GM12891 (cell line): ENCODE measurements around the gene SPTBN4.

DNA sequence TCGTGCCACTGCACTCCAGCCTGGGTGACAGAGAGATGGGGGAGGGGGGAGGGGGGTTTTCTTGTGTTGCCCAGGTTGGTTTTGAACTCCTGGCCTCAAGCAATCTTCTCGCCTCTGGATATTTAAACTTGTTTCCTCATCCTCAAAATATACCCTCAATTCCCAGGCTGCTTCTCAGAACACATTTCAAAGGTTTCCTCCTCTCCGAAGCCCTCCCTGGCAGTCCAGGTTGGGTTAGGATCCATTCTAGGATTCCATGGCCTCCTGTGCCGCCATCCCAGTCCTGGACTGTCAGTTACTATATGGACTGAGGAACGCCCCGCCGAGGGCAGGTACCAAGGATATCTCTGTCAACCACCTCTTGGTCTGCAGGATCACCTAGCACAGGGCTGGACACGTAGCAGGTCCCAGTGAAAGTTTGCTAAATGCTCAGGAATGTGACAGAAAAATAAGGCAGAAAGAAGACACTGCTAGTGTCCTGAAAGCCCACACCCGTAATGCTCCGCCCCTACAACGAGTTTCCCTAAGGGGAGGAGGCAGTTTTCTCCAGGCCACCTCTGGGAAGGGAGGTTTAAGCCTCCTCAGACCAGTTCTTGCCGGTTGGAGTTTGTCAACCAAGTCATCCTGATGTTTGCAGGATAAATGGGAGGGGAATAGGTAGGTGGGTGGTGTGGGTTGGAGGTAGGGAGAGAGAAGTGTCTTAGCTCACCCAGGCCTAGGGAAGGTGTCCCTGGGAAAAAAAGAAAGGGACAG is 1.6 kb upstream of the SERTAD3 start:
- RRBS = no CpG with 5 or more reads among the region's 12 CpGs

DNA sequence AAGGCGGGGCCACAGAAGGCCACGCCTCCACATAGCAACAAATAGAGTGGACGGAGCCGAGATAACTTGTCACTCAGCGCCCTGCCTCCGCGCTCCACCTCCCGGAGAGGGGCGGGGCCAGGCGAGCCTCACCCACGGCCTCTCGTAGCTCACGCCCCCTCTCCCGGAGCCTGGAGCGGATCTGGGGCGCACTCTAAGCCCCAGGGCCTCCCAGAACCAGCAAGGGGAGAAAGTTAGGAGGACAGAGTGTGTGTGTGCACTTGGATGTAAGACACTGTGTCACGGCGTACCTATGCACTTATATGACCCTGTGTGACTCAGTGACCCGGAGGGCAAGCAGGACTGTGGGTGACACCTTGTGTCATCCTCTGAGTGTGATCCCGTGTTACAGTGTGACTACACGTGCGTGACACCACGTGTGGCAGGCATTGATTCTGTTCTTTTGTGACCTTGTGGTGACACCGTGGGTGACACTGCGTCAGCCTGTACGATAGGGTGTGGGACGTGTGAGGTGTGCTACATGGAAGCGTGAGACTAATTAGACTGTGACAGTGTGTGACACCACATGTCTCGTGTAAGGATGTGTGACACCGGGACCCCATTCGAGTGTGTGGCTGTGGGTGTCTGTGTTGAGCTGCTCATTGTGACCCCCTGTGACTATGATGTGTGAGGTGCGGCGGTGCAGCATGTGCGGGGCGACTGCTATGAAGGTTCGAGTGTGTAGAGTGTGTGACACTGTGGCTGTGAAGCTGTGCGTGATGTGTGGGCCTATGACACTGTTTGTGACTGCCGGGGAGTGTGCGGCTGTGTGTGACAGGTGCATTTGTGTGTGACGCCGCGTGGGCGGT is 619 bp upstream of the BLVRB start:
- RRBS = 3% methylated on average over 7 of the region's 43 CpGs

DNA sequence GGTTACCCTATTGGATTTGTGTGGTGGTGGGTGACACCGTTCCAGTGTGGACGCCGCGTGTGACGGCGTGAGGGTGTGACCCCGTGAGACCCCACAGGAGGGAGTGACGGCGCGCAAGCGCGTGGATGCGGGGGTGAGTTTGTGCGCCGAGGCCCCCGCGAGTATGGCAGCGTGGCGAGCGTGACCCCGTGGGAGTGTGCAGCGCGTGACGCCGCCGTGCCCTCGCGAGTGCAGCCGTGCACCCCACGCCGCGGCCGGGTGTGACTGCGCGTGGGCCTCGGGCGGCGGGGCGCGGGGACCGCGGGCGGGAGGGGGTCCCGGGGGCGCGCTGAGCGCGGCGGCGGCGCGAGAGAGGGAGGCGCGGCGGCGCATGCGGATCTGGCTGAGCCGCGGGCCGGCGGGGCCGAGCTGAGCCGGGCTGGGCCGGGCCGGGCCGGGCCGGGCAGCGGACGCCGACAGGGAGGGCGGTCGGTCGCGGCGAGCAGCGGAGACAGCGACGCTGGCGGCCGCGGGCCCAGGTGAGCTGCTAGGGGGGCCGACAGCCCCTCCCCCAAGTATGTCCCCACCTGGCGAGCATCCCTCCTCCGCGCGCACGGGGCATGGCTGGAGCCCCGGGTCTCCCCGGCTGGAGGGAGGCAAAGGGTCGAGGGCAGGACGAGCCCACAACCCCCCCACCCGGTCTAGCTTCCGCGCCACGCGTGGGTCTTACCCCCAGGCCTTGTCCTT is at the start of gene SPTBN4:
Gene SPTBN4 (plus strand): TSS at position 214 of the 726 bp plus-strand sequence.
- RRBS = 1% methylated on average over 31 of the region's 96 CpGs

GRCh38 chr19:40512650-40513130 is 45.9 kb downstream of the SPTBN4 start:
- RRBS = 10% methylated on average over 9 of the region's 68 CpGs

- RRBS = under 1% methylated on average over 13 of the region's 51 CpGs
Measured at GRCh38 chr19:40609470-40610330, 8.5 kb downstream of the LTBP4 start.

DNA sequence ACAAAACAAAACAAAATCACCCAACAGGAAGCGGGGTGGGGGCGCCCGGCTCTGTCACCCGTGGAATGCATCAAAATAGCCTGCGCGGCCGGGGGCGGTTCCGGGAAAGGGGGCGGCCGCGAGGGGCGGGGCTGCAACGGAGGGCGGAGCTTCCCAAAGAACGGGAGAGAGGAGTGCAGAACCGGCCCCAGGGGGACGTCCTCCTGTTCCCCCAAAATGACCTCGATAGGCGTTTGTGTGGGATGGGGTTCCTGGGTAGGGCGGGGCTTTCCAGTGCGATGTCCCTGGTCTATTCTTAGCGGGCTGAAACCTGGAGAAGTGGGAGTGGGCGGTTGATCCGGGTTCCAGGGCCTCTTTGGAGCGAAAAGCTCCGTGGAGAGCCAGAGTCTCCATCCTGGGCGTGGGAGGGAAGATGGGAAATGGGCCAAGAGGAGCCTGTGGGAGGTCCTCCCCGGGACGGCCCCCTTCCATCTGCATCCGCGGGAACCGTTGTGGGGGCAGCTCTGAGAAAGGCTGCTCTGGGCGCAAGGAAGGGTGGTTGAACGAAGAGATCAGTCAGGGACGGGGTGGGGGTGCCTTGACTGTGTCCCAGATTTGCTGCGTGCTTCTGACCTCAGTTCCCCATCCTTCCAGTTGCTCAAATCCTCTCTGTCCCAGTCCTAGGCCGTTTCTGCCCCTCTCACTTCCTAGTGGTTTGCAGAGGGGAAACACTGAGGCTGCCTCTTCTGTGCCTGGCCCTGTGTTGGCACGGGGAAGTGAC is 27.0 kb downstream of the NUMBL start:
- RRBS = 3% methylated on average over 10 of the region's 39 CpGs

GRCh38 chr19:40666947-40667508 is 23.4 kb downstream of the NUMBL start:
- RRBS = no CpG with 5 or more reads among the region's 13 CpGs

GRCh38 chr19:40680750-40681110 is 9.7 kb downstream of the NUMBL start:
- RRBS = no CpG with 5 or more reads among the region's 11 CpGs

GRCh38 chr19:40690758-40691906 is 681 bp upstream of the NUMBL start:
- RRBS = 1% methylated on average over 9 of the region's 62 CpGs

DNA sequence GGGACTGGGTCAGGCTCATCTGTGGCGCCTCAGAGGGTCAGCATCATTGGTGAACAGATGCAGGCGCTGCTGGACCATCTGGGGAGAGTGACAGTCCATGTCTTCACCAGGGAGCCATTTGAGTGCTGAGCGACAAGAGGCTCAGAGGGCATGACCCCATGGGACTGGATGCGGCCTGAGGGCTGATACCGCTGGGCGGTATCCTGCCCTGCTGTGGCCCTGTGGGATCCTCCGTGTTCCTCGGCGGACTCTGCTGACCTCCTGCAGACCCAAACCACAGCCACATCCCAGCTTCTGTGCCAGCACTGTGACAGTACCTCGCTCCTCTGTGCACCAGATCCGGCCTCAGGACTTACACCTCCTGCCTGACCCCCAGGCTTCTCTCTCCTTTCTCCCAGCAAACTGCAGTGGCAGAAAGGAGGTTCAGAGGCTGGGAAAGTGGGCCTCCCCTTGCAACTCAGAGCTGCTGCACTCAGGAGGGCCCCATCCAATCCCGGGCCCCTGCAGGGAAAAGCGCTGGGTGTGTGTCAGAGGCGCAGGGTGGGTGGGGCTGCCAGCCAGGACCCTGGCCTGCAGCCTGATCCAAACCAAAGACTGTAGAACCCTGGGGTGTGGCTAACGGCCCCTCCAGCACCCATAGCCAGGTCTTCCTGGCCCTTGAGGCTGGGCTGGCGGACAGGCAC is 10.2 kb downstream of the ACTMAP start:
- RRBS = no CpG with 5 or more reads among the region's 16 CpGs

- RRBS = no CpG with 5 or more reads among the region's 15 CpGs
Measured at GRCh38 chr19:40744485-40745254, 5.6 kb downstream of the ACTMAP start.

- RRBS = 96% methylated on average over 3 of the region's 46 CpGs
Measured at GRCh38 chr19:40809515-40810551, 10.8 kb downstream of the EGLN2 start.

GRCh38 chr19:40846751-40847567 is 3.3 kb downstream of the CYP2A6 start:
- RRBS = no CpG with 5 or more reads among the region's 11 CpGs

GRCh38 chr19:40908231-40908862 is 26.3 kb upstream of the CYP2A7 start:
- RRBS = no CpG with 5 or more reads among the region's 20 CpGs

- RRBS = no CpG with 5 or more reads among the region's 13 CpGs
Measured at GRCh38 chr19:40923680-40924577, 41.9 kb upstream of the CYP2A7 start.

DNA sequence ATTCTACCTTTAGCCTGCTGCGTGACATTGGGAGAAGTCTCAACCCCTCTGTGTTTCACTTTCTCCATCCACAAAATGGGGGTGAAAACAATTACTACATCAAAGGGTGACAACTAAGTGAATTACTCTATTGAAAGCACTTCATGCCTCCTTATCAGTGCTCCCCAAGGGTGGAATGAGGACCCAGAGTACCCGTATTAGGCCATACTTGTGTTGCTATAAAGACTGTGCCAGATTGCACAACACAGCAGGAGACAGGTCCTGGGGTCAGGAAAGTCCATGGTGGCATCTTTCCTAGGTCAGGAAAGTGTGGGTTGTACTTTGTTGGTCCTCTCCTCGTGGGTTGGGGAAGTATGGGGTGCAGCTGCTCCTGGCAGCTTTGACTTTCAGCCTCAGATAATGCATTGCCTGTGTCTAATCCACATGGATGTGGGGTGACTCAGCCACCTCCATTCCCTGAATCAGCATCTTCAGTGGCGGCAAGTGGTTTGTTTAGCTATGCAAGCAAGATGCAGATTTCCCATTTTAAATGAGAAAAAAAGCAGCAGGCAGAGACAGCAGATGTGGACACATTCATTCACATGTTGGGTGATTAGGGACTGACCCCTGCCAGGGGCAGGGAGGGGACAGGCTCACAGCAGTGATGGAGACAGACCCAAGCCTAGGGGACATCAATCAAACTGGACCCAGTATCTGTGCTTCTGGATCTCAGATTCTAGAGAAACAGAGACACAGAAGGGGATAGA is 8.4 kb upstream of the CYP2B6 start:
- RRBS = no CpG with 5 or more reads among the region's 4 CpGs

DNA sequence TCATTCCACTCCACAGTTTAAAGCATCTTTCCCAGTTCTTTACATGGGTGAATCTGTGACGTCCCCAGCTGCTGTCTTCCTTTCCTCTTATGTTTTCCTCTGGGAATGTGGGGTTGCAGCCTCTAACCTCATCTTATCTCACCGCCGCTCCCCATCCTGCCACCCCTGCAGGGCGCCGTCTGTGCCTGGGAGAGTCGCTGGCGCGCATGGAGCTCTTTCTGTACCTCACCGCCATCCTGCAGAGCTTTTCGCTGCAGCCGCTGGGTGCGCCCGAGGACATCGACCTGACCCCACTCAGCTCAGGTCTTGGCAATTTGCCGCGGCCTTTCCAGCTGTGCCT is 13.5 kb downstream of the CYP2F1 start:
- RRBS = no CpG with 5 or more reads among the region's 16 CpGs

- RRBS = no CpG with 5 or more reads among the region's 28 CpGs
Measured at GRCh38 chr19:41219838-41220828, 1.1 kb downstream of the AXL start.

DNA sequence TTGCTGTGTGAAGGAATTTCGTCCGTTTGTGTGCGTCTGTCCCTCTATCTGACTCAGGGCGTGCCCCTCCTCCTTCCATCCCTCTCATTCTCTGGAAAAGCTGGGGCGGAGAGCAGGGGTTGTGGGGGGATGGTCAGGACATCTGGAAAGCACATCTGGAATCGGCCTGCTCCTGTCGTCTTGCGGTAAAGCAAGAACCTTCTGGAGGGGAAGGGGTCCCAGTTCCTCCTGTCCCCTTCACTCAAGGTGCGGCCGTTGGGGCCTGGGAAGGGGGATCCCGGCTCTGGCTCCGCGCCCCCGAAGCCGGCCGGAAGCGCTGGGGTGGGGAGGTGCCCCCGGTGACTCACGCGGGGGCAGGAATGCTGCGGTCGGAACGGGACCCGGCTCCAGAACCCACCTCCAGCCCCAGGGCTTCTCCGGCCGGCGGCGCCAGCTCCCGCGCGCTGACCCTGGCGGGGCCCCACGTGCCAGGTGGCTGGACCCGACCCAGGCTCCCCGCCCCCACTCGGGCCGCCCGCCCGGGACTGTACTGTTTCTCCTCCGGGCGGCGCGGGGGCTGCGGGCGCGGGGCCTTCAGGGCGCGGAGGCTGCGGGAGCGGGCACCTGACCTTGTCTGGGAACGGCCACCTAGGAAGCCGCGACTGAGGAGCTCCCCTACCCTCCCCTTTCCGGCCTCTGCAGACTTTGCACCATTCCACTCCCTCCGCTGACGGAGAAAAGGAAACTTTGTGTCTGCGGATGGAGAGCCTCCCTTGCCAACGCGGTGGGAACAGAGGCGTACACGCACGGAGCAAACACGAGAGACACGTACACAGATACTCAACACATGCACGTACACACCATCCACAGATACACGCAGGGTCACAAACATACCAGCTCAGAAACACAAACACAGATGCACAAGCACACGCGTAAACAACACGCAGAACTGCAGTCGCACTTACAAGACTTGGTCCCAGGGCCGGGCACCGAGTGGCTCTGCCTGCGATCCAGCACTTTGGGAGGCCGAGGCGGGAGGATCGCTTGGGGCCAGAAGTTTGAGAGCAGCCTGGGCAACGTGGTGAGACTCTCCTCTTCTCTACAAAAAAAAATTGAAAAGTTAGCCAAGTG is 7.2 kb downstream of the AXL start:
- RRBS = 2% methylated on average over 7 of the region's 77 CpGs

DNA sequence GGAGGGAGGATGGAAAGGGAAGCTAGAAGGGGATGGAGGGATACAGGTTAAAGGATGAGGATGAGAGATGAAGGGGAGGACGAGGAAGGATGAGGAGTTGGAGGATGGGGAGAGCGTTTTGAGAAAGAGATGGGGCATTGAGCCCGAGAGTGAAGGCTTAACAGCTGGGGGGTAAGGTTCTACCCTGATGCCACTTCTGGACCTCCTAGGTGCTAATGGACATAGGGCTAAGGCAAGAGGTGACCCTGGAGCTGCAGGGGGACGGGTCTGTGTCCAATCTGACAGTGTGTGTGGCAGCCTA is 19.9 kb downstream of the AXL start:
- RRBS = no CpG with 5 or more reads among the region's 4 CpGs